H7 (cell line): ENCODE measurements around the gene NUTM2F.

DNA sequence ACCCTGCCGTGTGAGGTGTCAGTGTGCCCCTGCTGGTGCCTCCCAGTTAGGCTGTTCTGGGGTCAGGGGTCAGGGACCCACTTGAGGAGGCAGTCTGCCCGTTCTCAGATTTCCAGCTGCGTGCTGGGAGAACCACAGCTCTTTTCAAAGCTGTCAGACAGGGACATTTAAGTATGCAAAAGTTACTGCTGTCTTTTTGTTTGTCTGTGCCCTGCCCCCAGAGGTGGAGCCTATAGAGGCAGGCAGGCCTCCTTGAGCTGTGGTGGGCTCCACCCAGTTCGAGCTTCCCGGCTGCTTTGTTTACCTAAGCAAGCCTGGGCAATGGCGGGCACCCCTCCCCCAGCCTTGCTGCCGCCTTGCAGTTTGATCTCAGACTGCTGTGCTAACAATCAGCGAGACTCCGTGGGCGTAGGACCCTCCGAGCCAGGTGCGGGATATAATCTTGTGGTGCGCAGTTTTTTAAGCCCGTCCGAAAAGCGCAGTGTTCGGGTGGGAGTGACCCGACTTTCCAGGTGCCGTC is 10.1 kb downstream of the PTPDC1 start:
- RAMPAGE, long total RNA, result no peak

DNA sequence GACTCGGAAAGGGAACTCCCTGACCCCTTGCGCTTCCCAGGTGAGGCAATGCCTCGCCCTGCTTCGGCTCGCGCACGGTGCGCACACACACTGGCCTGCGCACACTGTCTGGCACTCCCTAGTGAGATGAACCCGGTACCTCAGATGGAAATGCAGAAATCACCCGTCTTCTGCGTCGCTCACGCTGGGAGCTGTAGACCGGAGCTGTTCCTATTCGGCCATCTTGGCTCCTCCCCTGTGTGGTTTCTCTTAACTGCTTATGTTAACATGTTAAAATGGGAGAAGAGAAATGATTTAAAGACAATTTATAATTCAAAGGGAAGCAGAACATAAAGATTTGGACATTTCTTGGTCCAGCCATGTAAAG is 35.0 kb downstream of the PTPDC1 start:
- RAMPAGE, long total RNA, result no peak

- RAMPAGE, long total RNA, result no peak
These were observed 55.5 kb downstream of the PTPDC1 start for GRCh38 chr9:94139459-94140486.

- RAMPAGE, long total RNA, result no peak
These were observed 54.4 kb upstream of the ZNF169 start for GRCh38 chr9:94204710-94205063.

DNA sequence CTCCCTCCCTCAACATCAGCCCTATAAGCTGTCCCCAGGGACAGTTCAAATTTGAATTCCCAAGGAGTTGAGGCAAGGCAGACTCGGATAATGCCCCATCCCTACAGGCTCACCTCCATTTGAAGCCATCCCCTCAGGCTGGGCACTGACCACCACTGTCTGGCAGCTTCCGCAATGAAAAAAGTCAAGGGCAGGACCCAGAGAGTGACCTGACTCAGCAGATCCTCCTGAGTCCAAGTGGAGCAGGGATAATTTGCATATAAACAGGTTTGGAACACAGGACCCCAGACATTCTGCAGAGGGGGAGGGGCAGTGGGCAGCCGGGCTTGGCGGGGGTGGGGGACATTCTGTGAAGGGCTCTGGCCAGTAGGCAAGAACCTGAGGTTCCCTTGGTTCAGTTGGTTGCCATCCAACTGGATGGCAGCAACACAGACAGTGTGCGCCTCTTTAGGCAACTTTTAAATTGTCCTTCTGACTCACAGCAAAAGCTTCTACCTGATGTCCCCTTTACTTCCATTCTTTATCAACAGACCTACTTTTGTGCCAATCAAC is at the start of gene NUTM2F:
Gene NUTM2F (minus strand): TSS at position 150 of the 552 bp plus-strand sequence.
- RAMPAGE, long total RNA, result no peak

DNA sequence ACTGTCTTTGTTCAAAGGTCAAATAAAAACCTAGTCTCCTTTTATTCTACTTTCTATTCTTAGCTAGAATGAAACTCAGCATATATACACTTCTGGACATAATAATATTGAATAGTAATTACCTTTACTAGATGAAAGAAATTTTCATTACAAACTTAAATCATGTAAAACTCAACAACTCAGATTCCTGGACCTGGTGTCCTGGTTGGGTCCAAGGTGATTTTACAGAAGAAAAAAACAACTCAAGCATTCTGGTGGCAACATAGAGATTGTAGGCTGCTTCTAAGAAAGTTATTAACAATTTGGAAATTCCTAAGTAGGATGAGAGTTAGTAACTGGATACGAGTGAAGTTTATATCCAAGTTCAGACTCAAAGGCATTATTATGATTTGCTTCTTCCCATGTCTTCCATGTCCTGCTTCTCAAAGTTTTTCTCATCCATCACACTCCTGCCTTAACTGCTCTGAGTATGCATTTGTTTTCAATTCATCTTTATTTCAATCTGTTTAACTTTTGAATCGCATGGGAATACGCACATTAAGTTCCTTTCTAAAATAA is 85.6 kb downstream of the MFSD14B start:
- RAMPAGE, long total RNA, result no peak

DNA sequence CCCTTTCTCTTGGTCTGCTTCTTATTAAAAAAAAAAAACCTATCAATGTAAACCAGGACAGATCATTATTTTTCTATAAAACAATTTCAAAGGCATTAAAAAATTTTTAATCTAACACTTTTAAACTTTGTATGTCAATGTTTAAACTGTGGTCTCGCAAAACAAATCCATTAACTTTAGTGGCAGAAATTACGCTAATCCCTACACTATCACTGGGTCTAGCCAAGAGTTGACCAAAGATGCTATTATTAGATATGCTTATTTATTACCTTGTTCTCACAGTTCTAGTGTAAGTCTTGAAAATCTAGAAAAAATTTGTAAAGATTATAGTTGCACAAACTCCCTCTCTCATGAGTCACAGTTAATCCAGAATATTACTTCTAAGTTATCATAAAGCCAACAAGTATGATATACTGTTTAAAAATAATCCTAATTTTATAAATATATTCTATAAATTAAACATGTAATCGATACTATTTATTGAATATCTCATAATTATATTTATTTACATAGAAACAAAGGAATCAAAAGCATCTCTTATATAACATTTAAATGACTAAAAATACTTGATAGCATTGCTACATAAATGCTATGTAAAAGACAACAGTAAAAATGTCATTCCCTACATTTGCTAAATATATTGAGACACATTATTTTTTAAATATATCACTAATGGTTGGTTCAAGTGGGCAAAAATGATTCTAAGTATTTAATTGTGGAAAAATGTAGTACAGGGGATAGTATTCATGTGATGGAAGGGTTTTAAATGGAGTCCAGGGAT is 43.9 kb downstream of the FBP2 start:
- RAMPAGE, long total RNA, result no peak

- RAMPAGE, long total RNA, result no peak
These were observed 27.2 kb upstream of the FBP1 start for GRCh38 chr9:94666251-94667127.

GRCh38 chr9:94801183-94801722 is 74.8 kb downstream of the AOPEP start:
- RAMPAGE, long total RNA, result no peak

- RAMPAGE, long total RNA, result no peak
These were observed 78.2 kb downstream of the AOPEP start for GRCh38 chr9:94804285-94805473.

- RAMPAGE, long total RNA, result no peak
These were observed 85.9 kb downstream of the AOPEP start for GRCh38 chr9:94812086-94813113.

DNA sequence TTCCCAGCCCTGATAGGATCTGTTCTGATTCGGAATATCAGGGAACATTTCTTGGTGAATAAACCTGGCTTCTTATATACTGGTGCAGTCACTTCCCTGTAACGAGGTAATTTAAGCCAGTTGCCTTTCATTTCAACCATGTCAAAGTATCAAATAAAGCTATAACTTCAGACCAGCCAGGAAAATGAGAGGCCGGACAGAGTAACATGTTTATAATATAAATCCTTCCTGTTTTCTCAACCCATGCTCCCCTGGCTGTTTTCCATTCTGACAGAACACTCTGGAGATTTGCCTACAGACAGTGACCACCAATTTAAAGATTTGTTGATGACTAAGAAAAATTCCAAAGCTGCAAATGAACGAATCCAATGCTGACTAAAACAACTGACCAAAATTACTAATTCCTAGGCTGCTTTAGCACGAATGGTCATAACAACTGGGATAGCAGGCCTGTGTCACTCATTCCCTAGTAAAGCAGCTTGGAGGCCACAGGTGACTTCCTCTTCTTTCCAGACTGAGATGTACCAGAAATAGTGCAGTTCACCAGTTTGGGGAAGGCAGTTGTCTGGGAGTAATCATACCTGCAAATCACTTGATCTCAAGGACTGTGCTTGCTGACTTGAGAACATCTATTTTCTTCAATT is 141.4 kb downstream of the AOPEP start:
- RAMPAGE, long total RNA, result no peak

- RAMPAGE, long total RNA, result no peak
These were observed 181.5 kb downstream of the AOPEP start for GRCh38 chr9:94907750-94908722.

GRCh38 chr9:94937413-94937989 is 211.0 kb downstream of the AOPEP start:
- RAMPAGE, long total RNA, result no peak

GRCh38 chr9:94971738-94972300 is 245.3 kb downstream of the AOPEP start:
- RAMPAGE, long total RNA, result no peak

GRCh38 chr9:95008160-95009018 is 281.9 kb downstream of the AOPEP start:
- RAMPAGE, long total RNA, result no peak

GRCh38 chr9:95043844-95044387 is 273.6 kb downstream of the FANCC start:
- RAMPAGE, long total RNA, result no peak

DNA sequence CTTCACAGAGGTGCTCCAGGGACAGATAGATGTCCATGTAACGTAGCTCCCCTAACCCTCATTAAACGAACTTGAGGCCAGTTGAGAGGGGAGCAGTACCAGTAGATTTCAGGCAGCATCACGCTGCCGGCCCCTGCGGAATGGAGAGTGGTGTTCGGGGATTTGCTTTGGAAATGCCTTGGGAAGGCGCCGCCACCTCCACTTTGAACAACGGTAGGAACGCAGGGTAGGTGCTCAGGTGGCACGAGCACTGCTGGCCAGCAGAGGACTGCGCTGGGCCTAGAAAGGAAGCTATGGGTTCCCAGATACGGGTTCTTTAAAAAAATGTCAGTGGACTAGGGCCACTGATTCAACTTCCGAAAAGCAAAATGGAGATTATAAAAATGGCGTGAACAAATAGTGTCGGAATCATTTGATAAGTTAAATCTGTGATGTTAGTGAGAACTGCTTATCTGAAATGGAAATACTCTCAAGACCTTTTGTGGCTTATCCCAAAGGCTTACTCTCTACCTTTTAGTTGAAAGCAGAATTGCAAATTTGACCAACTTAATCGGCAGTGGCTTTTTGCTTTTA is 271.7 kb downstream of the FANCC start:
- RAMPAGE, long total RNA, result no peak

DNA sequence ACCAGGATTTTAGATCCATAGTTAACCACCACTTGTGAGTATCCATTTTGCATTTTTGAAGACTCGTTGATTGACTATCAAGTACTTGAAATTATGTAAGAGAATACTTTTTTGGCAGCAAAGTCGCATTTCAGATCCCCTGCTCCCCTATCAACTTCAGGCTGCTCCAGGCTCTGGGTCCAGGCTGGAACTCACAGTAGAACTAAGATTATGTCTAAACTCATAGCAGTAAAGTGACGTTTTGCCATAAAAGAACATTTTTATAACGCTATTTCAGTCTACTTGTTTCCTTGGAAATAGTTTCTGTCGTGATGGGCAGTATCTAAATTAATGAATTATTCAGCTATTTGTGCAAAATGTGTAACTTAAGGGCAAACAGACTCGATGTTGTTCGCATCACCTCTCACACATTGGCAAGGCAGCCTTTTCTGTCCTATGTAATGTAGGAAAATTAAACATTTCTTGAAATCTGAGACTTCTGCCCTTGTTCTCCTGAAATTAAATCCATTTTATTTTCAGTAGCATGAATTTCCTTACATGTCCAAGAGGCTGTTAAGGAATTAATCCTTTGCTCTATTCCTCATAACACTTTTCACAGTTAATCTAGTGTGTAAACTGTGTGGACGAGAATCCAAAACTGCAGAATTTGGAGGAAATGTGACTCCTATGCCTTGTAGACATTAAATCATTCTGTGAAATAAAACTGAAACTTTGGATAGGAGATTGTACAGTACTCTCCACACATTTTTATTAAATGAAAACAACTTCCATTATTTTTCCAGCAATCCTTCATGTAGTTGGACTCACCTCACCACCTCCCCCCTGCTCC is 267.5 kb downstream of the FANCC start:
- RAMPAGE, long total RNA, result no peak

- RAMPAGE, long total RNA, result no peak
These were observed 179.7 kb downstream of the FANCC start for GRCh38 chr9:95137666-95138255.